Ovary (tissue), 7 donors: ENCODE measurements around a stretch of chr5.

DNA sequence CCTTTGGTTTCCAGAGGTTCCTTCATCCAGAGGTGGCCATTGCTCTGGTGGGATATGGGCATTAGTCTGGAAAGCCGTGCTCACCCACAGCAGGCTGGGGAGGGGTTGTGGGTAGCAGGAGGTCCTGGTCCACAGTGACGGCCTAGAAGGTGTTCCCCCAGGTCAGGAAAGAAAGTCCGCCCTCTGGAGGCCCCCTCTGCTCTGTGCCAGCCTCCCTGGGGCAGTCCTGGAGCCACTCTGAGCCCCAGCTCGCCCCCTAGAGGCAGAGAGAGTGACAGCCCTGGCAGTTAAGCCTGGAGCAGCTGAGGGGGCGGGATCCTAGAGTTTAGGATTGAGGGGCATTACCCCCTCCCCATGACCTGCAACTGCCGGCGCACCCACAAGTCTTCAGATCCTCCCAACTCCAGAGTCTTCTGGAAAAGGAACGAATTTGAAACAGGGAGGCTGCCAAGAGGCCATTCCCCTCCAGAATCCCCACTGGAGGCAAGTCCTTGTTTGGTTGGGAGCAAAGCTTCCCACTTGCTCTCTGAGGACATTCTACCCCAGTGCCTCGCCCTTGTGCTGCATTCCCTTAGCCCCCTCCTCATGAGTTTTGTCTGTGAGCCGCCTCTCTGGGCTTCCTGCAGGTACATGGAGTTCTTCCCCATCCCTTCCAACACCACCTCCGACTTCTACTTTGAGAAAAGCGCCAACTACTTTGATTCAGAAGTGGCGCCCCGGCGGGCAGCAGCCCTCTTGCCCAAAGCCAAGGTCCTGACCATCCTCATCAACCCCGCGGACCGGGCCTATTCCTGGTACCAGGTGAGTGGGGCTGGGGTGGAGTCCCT is 37.0 kb downstream of the NDST1 start:
- PRO-cap, 7 experiments = no peak in any of the 7 experiments
- RAMPAGE, long total RNA, 2 experiments = no peak in any of the 2 experiments

- PRO-cap, 7 experiments = peak in 3 of 7 experiments; most common plus-strand start chr5:150610125 (in 3)
- RAMPAGE, long total RNA, 2 experiments = no peak in any of the 2 experiments
These were observed 30.8 kb upstream of the SYNPO start for GRCh38 chr5:150609577-150610230.

DNA sequence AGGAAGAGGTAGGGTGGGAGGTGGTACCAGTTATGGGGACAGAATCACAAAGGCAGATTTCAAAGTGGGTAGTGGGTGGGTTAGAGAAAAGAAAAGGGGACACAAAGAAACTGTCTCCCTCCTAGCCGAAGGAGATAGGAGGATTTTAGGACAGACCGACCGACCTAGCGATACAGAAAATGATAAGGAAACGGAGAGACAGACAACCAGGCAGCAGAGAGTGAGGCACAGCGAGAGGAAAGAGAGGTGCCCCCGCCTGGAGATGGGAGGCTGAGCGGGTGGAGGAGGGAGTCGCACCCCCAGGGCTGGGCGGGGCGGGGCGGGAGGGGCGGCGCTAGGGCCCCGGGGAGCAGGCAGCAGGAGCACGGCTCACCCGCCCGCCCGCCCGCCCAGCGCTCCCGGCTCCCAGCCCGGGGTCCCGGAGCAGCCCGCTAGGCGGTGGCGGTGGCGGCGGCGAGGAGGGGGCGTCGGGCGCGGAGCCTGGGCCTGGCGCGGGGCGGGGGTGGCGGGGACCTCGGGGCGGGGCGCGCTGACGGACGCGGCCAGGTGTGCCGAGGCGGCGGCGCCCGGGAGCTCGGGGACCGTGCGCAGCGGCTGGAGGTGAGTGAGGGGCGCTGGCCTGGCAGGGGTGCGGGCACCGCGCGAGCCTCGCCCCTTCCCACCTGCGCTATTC is 16.0 kb upstream of the SYNPO start:
- PRO-cap, 7 experiments = peak in 7 of 7 experiments; most common plus-strand start position 423 of the sequence (in 5); most common minus-strand start position 241 of the sequence (in 2)
- RAMPAGE, long total RNA, 2 experiments = start-site peak on the plus strand in 1 of 2 experiments, centred at position 551 of the sequence, 41 reads per replicate

- PRO-cap, 7 experiments = peak in 1 of 7 experiments; most common plus-strand start chr5:150649590 (in 1)
- RAMPAGE, long total RNA, 2 experiments = no peak in any of the 2 experiments
These were observed 9.2 kb downstream of the SYNPO start for GRCh38 chr5:150649416-150650333.

DNA sequence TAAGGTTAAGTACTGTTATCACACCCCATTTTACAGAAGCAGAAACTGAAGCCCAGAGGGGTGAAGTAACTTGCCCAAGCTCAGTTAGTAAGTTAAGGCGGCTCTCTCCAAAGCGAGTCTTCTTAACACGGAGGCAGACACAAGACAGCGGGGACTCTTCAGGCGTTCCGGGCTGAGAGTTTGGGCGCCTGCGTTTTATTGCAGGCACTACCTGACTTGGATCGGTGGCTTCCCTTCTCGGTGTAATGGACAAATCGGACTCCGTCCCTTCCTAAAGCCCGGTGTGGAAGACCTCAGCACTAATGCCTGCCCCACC is 5.0 kb upstream of the MYOZ3 start:
- PRO-cap, 7 experiments = no peak in any of the 7 experiments
- RAMPAGE, long total RNA, 2 experiments = no peak in any of the 2 experiments

- PRO-cap, 7 experiments = peak in 3 of 7 experiments; most common plus-strand start chr5:150671595 (in 3)
- RAMPAGE, long total RNA, 2 experiments = no peak in any of the 2 experiments
These were observed 10.3 kb downstream of the MYOZ3 start for GRCh38 chr5:150671124-150671915.

GRCh38 chr5:150671916-150673114 is 11.3 kb downstream of the MYOZ3 start:
- PRO-cap, 7 experiments = peak in 6 of 7 experiments; most common plus-strand start chr5:150672085 (in 3); most common minus-strand start chr5:150672266 (in 4)
- RAMPAGE, long total RNA, 2 experiments = no peak in any of the 2 experiments

- PRO-cap, 7 experiments = no peak in any of the 7 experiments
- RAMPAGE, long total RNA, 2 experiments = no peak in any of the 2 experiments
These were observed 5.4 kb upstream of the RBM22 start for GRCh38 chr5:150706153-150706806.

DNA sequence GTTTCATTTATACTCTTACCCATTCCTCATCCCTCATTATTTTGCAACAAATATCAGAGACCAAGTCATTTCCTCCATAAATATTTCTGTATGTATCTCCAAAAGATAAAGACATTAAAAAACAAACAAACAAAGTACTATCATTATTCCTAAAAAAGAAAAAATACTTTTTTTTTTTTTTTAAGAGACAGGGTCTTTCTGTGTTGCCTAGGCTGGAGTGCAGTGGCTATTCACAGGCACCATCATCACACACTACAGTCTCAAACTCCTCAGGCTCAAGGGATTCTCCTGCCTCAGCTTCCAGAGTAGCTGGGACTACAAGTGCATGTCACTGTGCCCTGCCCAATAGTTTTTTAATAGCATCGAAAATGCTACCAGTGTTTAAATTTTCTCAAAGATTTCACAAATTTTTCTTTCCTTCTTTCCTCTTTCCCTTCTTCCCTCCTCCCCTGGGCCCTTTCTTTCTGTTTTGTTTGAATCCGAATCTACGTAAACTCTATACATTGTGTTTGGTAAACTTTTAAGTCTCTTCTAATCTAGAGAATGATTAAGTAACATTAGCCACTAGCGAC is 28.7 kb upstream of the RBM22 start:
- PRO-cap, 7 experiments = no peak in any of the 7 experiments
- RAMPAGE, long total RNA, 2 experiments = no peak in any of the 2 experiments

GRCh38 chr5:150763118-150763920 is 4.5 kb upstream of the DCTN4 start:
- PRO-cap, 7 experiments = peak in 1 of 7 experiments; most common plus-strand start chr5:150763666 (in 1); most common minus-strand start chr5:150763176 (in 1)
- RAMPAGE, long total RNA, 2 experiments = no peak in any of the 2 experiments

- PRO-cap, 7 experiments = peak in 5 of 7 experiments; most common plus-strand start chr5:151005471 (in 5); most common minus-strand start chr5:151005246 (in 3)
- RAMPAGE, long total RNA, 2 experiments = no peak in any of the 2 experiments
These were observed 15.0 kb upstream of the GPX3 start for GRCh38 chr5:151005137-151005986.

DNA sequence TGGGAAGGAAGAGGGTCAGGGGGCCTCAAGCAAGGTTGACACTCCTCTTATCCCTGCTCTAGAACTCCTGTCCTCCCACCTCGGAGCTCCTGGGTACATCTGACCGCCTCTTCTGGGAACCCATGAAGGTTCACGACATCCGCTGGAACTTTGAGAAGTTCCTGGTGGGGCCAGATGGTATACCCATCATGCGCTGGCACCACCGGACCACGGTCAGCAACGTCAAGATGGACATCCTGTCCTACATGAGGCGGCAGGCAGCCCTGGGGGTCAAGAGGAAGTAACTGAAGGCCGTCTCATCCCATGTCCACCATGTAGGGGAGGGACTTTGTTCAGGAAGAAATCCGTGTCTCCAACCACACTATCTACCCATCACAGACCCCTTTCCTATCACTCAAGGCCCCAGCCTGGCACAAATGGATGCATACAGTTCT is 7.5 kb downstream of the GPX3 start:
- PRO-cap, 7 experiments = no peak in any of the 7 experiments
- RAMPAGE, long total RNA, 2 experiments = no peak in any of the 2 experiments

GRCh38 chr5:151028281-151029200 is 8.2 kb downstream of the GPX3 start:
- PRO-cap, 7 experiments = no peak in any of the 7 experiments
- RAMPAGE, long total RNA, 2 experiments = no peak in any of the 2 experiments

- PRO-cap, 7 experiments = peak in 4 of 7 experiments; most common minus-strand start chr5:151085880 (in 4)
- RAMPAGE, long total RNA, 2 experiments = no peak in any of the 2 experiments
These were observed 4.9 kb upstream of the TNIP1 start for GRCh38 chr5:151085267-151086578.

DNA sequence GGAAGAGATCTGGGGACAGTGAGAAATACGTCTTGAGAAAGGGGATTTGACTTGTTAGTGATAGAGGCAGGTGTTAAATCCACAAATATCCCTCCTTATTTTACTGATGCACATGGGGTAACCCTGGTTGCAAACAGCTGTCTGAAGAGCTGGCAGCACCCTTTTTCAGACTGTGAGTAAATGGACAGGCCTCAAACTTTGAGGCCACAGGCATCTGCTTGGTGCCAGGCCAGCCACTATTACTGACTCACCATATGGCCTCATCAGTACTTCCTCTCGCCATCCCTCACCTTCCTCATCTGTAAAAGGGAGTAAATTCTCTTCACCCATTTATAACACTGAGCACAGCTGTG is 11.9 kb upstream of the TNIP1 start:
- PRO-cap, 7 experiments = no peak in any of the 7 experiments
- RAMPAGE, long total RNA, 2 experiments = no peak in any of the 2 experiments

DNA sequence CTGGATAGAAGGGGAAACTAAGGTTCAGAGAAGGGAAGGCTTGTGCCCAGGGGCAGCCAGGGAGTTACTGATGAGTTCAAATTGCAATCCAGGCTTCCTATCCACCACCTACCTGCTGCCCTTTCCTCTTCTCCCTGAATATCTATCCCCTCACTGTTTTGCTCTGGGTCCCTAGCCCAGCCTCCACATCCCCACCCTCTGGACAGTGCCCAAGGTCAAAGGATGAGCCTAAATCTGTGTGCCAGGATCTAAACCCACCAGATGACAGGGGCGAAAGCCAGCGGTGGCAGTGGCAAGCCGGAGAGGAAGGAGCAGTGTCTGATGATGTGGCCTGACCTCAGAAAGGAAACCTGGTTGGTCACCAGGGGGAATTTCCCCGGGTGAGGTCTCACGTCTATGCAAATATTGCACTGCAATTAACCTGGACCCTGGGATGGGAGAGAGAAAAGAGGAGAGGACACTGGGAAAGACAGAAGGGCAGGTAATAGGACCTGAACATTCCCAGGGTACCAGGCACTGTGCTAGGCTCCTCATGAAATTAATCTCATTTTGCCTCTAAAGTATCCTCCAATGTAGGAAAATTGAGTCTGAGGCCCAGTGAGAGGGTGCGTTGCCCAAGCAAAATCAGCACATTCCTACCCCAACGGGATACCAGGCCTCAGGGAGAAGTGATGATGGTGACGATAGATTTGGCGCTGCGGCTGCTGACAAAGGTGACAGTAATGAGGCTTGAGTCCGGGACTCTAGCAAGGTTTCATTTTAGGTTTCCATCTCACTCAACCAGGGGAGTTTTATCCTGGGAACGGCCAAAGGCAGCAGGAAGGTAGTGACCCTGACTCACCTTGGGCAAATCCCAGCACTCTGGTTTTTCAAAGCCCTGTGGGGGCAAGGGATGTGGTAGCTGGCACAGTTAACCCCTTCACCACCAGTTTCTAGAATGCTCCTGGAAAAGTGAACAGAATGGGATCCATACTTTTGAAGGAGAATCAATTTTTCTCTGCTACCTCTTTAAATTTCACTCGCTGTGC is 13.3 kb upstream of the TNIP1 start:
- PRO-cap, 7 experiments = no peak in any of the 7 experiments
- RAMPAGE, long total RNA, 2 experiments = no peak in any of the 2 experiments

DNA sequence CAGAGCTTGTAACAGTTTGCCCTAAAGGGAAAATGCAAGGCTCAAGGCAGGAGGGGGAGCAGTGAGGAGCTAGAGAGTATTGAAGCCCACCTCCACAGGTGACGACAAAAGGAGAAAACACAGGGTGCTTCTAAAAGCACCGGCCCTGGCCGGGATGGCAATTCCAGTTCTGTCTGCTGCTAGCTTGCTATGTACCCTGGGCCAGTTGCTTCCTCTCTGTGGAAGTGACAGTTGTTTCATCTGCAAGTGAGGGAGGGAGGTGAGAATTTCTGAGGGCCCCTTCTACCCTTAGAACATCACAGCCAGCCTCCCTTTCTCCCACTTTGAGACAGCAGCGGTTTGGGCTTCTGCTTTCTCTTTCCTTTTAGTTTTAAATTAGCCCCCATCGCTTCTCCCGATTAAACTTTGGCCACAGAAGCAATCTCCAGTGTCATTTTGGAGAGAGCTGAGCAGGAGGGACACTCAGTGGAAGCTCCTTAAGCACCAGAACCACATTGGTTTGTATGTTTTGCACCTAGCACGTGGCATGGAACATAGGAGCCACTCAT is 17.3 kb upstream of the TNIP1 start:
- PRO-cap, 7 experiments = no peak in any of the 7 experiments
- RAMPAGE, long total RNA, 2 experiments = no peak in any of the 2 experiments

DNA sequence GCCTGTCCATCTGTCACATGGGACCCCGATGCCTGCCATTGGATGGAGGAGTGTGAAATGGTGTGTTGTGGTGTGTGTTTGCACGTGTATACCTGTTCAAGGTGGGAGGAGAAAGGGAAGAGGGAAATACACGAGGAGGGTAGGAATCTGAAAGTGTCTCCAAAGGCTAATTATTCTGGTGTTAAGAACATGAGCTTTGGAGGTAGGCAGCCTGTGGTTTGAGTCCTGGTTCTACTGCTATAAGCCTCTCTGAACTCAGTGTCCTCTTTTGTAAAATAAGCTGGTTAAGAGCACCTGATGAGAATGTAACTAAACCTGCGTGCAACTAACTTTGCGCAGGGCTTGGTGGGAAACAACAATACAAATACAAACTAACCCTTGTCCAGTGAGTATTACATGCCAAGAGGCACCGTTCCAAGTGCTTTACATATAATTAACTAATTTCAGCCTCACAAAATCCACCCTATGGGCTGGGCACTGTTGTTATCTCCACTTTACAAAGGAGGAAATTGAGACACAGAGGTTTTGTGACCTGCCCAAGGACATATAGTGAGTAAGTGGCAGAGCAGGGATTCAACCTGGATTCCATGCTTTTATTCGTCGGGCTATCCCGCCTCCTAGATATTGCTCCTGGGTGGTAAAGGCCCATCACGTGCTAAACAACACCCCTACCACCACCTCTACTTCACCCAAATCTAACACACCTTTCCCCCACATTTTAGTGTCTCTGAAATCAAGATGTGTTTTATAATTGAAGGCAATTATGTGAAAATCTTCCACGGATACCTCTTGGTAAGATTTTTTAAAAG is 26.2 kb upstream of the TNIP1 start:
- PRO-cap, 7 experiments = no peak in any of the 7 experiments
- RAMPAGE, long total RNA, 2 experiments = no peak in any of the 2 experiments

GRCh38 chr5:151107867-151108559 is 27.2 kb upstream of the TNIP1 start:
- PRO-cap, 7 experiments = no peak in any of the 7 experiments
- RAMPAGE, long total RNA, 2 experiments = no peak in any of the 2 experiments

GRCh38 chr5:151124102-151124709 is 33.4 kb downstream of the ANXA6 start:
- PRO-cap, 7 experiments = no peak in any of the 7 experiments
- RAMPAGE, long total RNA, 2 experiments = no peak in any of the 2 experiments